Skeletal muscle satellite cell (primary cell): ENCODE measurements around the genes ARHGEF25, B4GALNT1, TSFM and AVIL.

DNA sequence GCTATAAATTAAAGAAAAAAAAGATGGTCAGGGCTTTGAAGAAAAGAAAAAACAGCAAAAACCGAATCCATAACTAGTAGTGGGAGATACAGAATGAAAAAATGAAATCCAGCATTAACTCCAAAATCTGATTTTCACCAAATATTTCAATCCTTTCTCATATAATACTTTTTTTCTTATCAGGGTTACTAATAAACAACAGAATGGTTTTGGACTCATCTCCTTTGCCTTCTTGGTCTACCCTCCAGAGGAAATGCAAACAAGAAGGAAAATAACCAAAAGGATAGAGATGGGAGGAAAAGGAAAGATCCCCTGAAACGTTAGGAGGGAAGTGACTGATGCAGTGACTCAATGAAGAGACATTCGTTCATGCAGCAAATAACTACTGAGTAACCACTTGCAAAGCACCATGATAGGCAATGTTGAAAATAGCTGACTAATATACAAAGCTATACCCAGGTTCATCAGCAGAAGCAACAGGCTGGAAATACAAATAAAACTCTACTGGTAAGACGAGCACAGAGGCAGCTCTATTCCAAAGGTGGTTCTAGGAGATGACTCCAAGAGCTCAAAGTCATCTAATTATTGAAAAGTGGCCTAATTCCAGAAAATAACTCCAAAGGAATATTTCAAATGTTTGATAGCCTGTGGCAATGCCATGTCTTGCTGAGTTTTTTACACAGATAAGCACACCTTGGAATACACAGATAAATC, 41.8 kb downstream of the R3HDM2 start:
- CAGE, long polyA plus RNA, result no peak

- CAGE, long polyA plus RNA, result no peak
Measured at GRCh38 chr12:57516211-57516745, 4.0 kb downstream of the DDIT3 start.

DNA sequence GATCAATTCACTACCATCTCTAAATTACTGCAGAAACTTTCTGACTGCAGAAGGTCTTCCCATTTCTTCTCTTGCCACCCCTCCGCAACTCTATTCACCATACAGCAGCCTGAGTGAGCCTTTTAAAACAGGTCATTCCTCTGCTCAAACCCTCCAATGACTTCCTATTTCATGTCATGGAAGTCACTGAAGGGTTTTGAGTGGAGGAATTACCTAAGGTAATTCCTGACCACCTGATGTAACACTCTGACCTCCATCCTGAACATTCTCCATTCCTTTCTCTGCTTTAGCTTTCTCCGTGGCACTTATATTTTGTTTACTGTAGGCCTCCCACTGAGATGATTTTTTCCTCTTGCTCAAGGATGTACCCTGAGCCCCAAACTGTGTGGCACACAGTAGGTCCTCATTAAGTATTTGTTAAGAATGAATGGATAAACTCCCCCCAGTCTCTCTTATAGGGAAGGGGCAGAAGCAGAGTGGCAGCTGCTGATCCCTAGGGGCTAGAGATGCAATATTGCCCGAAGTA, 1.2 kb downstream of the DDIT3 start:
- CAGE, long polyA plus RNA, result no peak

DNA sequence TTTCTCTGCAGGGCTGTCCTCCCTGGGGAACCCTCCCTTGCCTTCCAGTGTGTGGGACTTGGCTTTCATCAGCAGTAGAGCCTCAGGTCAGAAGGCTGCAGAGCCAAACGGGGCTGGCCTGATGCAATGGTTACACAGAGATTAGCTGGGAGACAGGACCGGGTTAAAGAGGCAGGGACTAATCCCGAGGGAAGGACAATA, 845 bp downstream of the DDIT3 start:
- CAGE, long polyA plus RNA, result no peak

GRCh38 chr12:57523030-57523380, 381 bp downstream of the MBD6 start:
- CAGE, long polyA plus RNA, result no peak

DNA sequence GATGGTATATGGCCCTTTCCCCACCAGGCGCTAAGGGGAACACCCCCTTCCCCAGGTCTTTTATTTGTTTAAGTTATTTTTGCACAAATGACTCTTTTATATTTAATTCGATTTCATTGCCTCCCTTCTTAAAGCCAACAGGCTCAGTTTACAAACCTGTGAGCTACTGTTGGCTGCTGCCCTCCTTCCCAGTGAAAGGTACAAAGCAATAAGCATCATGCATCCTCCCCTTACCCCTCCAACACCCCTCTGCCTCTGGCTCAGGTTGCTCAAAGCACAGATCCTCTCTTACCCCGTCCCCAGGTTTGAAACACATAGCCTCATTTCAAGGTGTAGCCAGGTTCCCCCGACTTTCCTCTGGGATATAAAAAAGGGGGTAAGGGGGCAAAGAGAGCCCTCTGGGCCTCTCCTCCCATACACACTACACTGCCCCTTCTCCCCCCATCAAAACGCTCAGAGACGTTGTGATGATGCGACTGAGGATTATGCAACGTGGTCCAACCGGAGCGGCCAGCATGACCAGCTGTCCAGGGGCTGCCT, 6.9 kb downstream of the MBD6 start:
- CAGE, long polyA plus RNA, result no peak

- CAGE, long polyA plus RNA, result no peak
Measured at GRCh38 chr12:57541624-57542022, 5.4 kb downstream of the DCTN2 start.

DNA sequence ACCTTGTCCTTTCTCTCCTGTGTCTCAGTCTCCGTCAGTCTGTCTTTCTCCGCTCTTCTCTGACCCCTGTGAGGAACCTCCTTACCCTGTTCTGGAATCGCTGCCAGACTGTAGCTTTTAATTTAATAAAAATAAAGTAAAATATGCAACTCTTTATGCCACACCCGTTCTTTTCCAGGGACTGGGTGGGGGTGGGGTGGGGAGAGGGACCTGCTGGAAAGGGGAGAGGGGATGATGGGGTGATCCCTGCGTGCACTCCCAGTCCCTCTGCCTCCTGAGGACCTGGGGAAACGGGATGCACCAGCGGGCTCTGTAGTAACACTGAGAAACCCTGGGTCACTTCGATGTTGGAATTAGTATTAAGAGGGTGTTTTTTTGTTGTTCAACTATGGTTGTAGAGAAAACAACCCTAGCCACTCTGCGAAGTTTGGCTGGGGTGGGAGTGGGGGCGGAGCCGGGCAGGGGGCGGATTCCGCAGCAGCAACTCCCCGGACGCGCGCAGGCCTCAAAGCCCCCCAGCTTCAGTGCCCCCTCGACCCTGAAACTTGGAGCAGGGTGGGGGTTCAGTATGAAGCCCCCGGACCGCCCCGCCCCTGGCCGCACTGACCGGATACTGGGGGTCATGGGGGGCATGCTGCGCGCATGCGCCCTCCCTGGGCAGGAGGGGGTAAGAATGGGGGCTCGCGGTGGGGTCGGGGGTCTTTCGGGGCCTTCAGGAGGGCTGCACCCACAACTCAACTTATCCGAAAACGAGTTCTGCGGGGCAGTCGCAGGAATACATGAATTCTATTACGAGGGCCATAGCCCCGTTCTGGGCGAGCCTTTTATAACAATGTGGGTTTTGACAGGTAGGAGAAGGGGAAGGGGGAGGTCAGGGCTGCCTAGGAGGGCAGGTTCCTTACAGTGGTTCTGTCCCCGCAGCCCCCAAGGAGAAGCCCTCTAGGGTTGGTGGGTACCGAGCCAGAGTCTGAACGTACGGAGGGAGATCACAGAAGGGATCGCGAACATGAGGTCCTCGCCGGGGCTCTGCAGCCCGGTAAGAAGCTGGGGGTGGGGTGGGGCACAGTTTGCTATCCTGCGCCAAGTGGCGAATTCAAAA, 1.2 kb upstream of the ARHGEF25 start:
- CAGE, long polyA plus RNA, result no peak

DNA sequence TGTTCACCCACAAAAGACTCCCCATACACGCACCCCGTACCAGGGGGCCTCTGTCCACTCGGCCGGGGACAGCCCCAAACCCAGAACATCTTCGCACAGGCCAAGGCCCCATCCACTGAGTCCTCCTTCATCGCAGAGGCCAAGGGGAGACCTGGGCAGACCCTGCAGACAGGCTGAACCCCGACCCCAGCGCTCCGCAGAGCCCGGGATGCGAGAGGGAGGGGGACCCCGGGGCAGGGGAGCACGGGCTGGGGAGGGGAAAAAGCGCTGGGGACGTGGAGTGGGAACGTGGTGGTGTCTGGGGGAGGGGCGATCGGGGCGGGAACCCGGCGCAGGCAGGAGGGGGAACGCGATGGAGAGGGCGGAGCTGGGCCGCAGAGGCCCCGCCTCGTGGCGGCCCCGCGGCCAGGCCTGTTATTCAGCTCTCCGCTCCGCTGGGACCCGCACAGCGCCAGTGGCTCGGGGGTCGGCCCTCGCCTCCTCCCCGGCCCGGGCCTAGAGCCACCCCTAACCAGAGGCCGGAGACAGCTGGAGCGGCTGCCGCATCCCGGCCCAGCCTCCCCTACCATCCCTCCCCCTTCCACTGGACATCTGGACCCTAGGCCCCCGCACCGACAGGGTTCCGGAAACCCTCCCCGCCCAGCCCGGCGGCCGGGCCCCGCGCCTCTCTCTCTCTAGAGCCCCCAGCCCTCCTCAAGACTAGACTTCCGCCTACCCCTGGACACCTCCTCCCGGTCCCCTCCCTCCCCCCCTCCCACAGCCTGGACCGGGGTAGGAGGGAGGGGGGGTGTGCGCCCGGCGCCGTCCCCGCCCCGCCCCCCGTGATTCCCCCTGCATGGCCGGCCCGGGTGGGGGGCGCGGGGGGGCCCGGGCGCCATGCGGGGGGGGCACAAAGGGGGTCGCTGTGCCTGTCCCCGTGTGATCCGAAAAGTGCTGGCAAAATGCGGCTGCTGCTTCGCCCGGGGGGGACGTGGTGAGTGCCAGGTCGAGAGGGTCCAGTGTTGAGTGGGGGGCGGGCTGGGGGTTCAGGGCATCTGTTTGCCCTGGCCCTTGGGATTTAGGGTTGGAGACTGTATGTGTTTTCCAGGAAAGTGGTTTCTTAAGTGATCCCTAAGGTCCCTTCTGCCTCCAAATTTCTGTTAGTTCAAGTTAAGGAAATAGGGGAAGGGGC, at the start of gene ARHGEF25:
ARHGEF25 (plus strand) TSS at position 417 of the 1,171 bp plus-strand sequence.
- CAGE, long polyA plus RNA, result no peak

GRCh38 chr12:57612769-57613756, 1.8 kb downstream of the ARHGEF25 start:
- CAGE, long polyA plus RNA, result no peak

DNA sequence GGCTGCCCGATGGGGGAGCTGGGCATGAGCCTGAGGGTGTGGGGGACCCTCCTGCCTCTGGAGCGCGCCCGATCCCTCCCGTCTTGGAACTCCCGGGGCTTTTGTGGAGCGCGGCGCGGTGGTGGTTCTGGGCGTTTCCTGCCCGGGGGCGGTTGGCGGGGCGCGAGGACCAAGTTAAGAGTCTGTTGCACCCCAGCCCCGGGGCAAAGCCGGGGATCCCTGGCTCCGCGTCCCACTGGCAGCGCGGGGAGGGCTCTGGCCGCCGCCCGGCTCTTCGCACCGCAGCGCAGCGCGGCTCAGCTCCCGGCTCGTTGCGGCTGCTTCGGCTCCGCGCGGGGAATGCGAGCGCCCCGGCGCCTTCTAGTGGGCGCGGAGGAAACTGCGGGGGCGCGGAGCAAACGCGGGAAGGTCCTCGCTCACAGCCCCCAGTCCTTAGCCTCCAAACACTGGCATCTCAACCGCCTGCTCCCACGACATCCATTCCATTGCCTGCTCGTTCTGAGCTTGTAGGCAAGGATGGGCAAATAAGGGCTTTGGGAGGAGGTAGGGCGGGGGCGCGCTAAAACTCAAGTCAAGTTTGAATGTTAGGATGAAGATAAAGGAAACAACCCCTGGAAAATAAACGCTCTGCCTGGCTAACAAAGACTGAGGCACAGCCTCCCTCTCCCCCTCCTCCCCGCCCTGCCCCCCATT, at the start of gene B4GALNT1:
B4GALNT1 (minus strand) TSS at position 343 of the 693 bp plus-strand sequence.
- CAGE, long polyA plus RNA, result no peak

- CAGE, long polyA plus RNA, result no peak
Measured at GRCh38 chr12:57723588-57724149, 14.9 kb downstream of the AGAP2 start.

DNA sequence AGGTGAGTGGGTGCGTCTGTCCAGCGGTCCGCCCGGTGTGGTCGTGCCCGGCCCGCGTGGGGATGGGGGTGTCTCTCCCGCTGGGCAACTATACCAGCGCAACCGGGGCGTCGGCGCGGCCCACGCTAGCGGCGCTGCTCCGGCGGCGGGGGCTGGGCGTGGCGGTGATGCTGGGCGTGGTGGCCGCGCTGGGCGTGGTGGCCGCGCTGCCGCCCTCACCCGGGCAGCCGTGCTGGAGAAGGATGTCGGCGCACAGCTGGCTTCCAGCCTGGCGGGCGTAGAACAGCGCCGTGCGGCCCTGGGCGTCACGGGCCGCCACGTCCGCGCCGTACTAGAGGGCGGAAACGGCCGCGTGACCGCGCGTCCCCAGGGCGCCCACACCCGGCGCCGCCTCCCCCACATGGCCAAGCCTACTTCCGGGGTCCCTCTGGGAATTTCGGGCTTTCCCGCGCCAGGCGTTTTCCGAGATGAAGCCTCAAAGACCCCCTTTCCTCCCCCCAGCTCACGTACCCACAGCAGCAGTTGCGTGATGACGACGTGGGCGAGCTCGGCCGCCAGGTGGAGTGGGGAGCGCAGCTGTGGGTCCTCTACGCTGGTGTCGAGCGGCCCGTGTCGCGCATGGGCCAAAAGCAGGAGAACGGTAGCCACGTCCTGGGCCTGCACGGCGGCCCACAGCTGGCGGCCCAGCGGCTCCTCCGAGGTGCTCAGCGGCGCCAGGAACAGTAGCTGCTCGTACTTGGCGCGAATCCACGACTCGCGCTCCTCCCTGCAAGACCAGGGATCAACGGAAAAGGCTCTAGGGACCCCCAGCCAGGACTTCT, 11.9 kb downstream of the AGAP2 start:
- CAGE, long polyA plus RNA, result no peak

DNA sequence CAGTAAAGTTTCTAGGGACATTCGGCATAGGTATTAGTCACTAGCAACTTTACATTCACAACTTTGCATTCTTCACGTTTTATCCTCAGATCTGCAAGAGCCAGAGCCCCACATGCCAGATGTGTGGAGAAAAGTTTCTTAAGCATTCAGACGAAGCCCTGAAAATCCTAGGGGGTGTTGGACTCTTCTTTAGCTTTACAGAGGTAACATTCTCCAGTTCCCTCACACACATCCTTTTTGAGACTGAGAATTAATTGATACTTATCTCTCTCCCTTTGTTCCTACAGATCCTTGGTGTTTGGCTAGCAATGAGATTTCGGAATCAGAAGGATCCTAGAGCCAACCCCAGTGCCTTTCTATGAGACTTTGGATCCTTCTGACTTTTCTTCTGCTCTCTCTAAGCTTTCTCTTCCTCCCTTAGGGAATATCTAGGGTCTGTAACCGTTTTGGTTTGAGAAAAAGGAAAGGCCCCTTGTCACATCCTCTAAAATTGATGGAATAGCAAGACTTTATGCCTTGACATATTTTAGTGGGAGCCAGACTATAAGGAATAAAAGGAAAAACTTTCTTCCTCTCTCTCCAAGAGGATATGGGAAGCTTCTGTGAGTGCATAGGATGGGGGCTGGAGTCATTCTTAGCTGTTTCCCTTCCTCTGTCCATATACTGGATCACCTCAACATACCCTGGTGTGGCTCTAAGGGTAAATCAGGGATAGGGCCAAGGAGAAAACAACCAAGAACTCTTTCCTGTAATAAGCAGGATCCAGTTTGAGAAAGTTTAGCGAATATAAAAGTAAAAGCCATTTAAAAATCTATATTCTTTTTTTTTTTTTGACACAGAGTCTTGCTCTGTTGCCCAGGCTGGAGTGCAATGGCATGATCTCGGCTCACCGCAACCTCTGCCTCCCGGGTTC, 2.3 kb downstream of the TSPAN31 start:
- CAGE, long polyA plus RNA, result no peak

- CAGE, long polyA plus RNA, result no peak
Measured at GRCh38 chr12:57751427-57752075, 559 bp downstream of the CDK4 start.

DNA sequence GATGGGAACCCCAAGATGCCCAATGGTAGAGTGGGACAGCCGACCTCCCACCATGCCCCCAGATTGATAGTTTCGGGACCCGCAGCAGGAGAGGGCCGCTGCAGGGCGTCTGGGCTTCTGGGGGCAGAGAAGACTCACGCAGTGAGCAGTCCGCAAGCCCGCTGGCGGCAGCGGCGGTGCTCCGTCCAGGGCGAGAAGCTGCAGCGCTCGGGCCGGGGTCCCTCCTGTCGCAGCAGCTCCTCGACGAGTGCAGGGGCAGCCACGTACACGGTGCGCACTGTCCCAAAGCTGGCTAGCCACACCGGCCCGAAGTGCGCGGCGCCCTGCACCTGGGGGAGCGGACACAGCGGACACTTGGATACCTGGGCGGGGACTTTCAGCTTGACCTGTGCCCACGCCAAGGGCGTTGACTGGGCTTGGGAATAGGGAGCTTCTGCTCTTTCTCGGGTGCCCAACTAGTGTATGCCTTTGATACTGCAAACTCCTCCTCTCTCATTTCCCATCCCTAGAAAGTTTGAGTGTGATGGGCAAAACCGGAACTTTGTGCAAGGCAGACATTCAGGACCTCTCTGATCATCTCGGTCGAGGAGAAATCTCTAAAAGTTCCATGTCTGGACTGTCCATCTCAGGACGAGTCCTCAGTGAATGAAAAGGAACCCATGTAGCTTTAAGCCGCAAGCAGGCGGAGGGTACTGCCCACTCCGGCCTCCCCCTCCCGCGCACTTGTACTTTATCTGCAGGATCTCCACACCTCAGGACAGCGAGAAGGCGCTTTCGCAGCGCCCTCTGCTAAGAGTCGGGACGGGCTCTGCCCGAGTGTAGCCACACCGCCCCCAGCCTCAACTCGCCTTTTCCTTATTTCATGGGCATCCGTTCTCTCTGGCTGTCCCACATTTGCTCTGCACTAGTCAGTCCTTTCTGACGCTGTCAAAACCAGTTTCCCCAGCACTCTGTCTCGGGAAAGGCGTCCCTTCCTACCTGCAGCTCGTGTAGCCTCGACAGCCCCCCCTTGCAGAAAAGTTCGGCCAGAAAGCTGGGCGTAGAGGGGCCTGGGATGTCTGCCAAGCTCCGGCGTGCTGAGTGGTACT, 665 bp downstream of the CYP27B1 start:
- CAGE, long polyA plus RNA, result no peak

GRCh38 chr12:57782430-57783403, at the start of gene TSFM:
Gene TSFM (plus strand): TSS chr12:57782787.
- CAGE, long polyA plus RNA, result no peak

DNA sequence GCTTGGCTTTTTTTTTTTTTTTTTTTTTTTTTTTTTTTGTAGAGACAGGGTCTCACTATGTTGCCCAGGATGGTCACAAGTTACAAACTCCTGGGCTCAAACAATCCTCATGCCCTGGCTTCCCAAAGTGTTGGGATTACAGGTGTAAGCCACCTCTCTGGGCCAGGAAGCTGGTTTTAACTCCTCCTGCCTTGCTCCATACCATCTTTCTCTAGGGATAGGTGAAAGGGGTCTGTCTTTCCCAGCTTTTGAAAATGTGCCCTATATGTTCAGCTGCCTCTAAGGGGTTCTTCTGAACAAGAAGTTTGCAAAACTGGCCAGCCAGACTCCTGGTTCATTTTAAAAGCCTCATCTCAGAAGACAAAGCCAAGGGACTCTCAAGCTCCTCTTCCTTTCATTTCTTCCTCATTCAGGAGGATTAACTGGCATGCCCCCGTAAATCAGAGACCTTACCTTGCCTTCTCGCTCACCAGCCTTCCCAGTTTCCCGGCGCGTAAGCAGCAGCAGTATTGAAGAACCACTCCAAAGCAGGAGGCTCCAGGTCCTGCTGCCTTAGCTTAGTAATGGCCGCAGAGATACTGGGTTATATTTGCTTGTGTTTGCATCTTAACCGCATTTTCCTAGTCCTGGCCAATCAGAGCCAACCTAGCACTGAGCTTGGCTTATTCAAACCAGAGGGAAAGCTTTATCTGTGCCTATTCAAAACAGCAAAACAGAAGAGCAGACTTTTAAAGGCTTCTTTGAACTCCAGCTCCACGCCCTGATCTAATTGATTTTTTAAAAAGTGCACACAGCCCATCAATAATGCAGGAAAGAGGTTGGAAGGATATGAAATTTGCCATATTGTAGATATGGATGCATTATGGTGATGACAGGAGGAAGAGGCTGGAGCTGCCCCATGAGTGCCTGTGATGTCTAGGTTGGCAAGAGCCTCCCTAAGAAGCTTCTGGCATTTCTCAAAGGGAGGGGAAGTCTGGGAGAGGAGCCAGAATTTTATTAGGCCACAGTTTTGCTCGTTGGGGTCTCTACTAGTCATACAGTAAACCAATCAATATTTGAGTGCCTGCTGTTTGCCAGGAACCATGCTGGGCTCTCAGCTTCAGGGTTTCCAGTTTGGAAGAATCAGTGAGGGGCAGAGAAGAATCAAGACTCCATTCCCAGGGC, at the start of gene AVIL:
AVIL (minus strand) TSS at position 559 of the 1,164 bp plus-strand sequence.
- CAGE, long polyA plus RNA, result no peak

GRCh38 chr12:57822470-57823030, 4.0 kb upstream of the AVIL start:
- CAGE, long polyA plus RNA, result no peak

GRCh38 chr12:57829152-57829772, 10.7 kb upstream of the AVIL start:
- CAGE, long polyA plus RNA, result no peak